ENCODE measurements around a stretch of chr7.

- RRBS, result no CpG with 5 or more reads among the region's 18 CpGs
Observed at GRCh38 chr7:3754464-3755409, 453.7 kb downstream of the SDK1 start.

GRCh38 chr7:3862161-3862459 lies 561.1 kb downstream of the SDK1 start:
- RRBS, result no CpG with 5 or more reads among the region's 4 CpGs

DNA sequence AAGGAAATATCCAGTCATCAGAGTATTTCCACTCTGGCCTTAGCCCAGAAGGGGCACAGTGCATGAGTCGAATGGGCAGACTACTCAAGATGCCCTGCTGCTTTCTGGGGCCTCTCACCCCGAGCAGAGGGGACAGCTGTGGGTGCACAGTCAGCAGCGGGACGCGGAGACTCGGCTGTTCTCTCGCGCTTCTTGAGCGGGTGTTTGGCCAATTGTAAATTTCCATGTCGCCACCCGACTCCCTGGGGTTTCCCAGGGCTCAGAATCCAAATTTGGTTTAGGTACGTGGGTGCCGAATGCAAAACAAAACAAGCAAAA lies 671.5 kb downstream of the SDK1 start:
- RRBS, result no CpG with 5 or more reads among the region's 13 CpGs

GRCh38 chr7:4101710-4102248 lies 580.3 kb upstream of the FOXK1 start:
- RRBS, result 100% methylated on average over 1 of the region's 11 CpGs

DNA sequence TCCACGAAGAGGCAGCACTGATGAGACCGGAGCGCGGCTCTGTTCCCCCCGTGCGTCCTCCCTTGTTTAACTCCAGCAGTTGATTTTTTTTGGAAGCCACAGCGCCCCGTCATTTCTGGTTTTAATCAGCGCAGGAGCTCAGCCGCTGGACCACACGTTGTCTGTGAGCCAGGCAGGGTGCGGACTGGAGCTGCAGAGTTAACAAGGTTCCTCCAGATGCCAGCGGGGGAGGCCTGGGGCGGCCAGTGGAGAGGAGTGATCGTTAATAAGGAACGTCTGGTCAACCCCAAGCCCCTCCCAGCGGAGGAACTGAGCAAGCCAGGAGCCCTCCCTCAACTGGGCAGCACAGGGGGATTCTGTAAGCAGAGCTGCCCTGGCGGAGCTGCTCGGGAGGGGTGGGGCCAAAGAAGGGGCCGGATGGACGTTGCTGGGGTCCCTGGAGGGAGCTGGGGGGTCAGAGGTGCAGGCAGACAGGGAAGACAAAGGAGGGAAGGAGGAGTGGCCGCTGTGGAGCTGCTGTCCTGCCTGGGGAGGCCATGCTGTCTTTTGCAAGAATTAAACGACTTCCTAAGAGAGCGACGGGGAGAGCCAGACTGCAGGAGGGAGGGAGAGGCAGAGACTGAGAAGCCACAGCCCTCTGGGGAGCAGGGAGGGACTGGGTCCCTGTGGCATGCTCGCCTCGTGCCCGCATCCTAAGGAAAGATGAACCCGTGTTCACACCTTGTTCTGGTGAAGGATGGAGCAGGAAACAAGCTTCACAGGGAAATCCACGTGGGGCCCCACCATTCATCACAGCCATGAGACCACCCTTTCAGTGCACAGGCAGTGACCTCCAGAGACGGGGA lies 537.1 kb upstream of the FOXK1 start:
- RRBS, result 93% methylated on average over 2 of the region's 31 CpGs

DNA sequence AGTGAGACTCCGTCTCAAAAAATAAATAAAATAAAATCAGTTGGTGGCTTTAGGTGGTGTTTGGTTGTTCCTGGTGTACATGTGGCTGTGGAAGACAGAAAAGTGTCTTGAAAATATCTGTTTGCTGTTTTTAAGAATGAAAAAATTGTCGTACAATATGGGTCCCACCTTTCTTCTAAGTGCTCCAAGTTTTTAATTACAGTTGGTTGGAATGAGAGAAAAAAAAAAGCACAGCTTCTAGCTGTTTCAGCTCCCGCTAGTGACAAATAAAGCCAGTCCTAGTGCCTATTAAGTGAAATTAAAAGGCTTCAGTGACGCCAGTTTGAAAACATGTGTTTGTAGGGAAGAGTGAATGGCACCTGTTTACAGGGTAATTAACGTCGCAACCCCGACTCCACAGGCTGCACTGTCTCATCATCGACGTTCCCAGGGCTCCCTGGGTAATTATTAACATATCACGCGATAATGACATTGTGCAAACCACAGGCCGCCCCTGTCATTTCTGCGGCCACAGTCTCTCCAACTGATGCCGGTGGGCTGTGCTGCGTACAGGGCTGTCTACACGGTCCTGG lies 492.2 kb upstream of the FOXK1 start:
- RRBS, result no CpG with 5 or more reads among the region's 16 CpGs

- RRBS, result no CpG with 5 or more reads among the region's 25 CpGs
Observed at GRCh38 chr7:4533421-4534010, 148.6 kb upstream of the FOXK1 start.

- RRBS, result 4% methylated on average over 8 of the region's 17 CpGs
Observed at GRCh38 chr7:4683099-4683665, 1.1 kb downstream of the FOXK1 start.

DNA sequence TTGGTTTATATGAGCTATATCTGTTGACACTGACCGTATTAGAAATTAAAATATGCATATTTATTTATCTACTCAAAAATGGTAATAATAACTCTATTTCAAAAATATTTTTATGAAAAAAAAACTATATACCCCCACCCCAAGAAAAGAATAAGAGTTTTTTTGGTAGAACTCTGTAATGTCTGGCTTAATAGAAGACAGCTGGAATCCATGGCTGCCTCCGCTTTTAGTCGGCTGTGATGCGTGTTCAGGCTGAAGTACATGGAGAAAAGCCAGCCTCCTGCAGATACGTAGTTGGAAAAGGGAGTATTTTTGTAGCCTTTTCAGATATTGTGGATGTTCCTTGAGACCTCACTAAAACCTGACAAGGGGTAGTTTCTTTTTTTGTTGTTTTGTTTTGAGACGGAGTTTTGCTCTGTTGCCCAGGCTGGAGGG lies 9.9 kb downstream of the FOXK1 start:
- RRBS, result no CpG with 5 or more reads among the region's 6 CpGs

GRCh38 chr7:4708006-4708531 lies 26.0 kb downstream of the FOXK1 start:
- RRBS, result no CpG with 5 or more reads among the region's 12 CpGs

- RRBS, result no CpG with 5 or more reads among the region's 6 CpGs
Observed at GRCh38 chr7:4748087-4748327, 27.4 kb upstream of the AP5Z1 start.

GRCh38 chr7:4998362-4999228 lies 39.6 kb upstream of the MMD2 start:
- RRBS, result no CpG with 5 or more reads among the region's 13 CpGs

DNA sequence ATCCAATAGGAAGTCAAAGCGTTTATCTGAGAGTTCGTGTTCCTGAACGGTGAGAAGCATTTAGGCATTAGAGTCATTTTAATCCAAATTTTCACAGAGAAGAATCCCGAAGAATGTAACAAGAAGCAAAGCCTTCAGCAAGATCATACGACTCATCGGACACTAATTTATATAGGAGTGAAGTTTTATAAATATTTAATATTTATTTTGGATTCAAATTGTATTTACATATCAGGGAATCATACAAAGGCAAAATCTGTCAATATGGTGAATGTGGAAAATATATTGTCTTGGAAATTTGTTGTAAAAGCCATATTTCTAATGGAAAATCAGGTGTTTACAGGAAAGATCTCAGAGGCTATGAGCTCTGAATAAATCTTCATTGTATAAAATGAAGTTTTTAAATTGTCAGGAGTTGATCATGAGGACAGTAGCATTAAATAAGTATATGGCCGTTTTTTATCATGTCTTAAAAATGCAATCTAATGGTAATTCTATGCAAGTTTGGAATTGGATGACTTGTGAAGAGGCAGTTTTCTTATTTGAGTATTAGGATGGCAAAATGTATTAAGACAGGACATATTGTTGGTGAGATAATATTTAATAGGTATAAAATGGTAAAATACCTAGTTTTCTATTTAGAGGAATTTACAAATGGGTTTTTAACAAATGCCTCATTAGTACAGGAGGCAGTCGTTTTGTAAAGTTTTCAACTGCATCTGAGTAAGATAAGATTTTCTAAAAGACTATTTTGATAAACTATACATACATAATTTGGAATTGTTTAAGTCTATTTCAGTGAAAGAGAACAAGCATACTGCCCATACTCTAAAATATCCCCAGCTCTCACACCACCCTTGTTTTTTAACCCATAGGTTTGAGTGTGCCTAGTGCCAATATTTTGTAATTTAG lies 20.2 kb downstream of the RBAK start:
- RRBS, result no CpG with 5 or more reads among the region's 8 CpGs

DNA sequence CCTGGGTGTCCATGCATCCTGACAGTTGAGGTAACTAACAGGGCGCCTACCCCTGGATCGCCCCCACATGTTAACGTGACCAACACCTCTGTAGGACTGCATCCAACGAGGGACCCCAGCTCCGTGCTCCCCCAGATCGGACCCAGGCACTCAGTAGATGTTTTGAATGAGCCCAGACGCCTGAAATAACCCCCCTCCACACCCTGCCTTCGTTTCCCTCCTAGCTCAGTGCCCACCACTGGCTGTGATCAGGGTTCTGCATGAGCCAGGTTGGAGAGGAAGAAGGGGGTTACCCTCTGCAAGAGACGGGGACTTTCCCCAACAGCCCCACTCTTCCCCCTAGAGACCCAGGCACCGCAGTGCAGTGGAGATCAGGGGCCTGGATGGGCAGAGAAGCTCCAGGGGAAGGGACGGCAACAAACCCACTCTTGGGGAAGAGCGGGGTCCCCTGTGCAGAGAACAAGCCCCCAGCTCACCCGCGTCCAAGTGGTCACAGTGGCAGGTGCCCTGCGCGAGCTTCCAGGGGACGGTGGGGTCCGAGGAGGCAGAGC lies 46.2 kb upstream of the WIPI2 start:
- RRBS, result no CpG with 5 or more reads among the region's 18 CpGs

DNA sequence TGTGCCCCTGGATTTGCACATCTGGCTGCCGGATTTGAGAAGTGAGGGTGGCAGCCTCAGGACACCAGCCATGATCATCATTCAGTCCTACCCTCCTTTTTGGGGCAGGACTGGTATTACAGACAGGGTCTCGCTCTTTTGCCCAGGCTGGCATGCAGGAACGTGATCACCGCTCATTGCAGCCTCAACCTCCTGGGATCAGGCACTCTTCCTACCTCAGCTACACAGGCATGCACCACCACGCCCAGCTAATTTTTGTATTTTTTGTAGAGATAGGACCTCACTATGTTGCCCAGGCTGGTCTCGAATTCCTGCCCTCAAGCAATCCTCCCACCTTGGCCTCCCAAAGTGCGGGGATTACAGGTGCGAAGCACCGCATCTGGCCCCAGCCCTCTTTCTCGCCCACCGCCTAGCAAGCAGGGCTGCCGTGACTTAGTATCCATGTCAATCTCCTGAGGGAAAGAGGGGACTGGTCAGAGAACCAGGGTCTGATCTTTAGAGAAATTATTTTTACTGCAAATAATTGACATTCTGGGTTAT lies 22.5 kb downstream of the WIPI2 start:
- RRBS, result no CpG with 5 or more reads among the region's 12 CpGs

- RRBS, result 59% methylated on average over 3 of the region's 27 CpGs
Observed at GRCh38 chr7:5273568-5274388, 9.0 kb upstream of the SLC29A4 start.

GRCh38 chr7:5307213-5307943 lies 24.6 kb downstream of the SLC29A4 start:
- RRBS, result 92% methylated on average over 1 of the region's 21 CpGs

DNA sequence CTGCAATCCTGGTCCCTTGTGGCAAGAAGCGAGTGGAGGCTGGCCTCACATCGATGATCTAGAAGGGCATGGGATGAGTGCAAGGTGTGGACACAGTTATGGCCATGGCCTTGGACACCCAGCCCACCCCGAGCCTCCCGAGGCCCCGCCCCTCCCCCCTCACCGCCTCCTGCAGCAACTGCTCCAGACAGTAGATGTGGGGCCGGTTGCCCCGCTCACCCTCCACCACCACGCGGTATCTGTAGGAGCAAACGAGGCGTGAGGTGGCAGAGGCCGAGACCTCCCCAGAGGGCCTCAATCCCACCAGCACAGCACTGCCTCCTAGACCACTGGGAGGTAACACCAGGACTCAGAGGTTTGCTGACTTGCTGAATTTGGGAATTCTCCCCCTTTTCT lies 37.6 kb downstream of the SLC29A4 start:
- RRBS, result no CpG with 5 or more reads among the region's 13 CpGs

- RRBS, result 100% methylated on average over 3 of the region's 49 CpGs
Observed at GRCh38 chr7:5356162-5356982, 67.3 kb downstream of the TNRC18 start.

GRCh38 chr7:5362662-5363085 lies 61.0 kb downstream of the TNRC18 start:
- RRBS, result no CpG with 5 or more reads among the region's 19 CpGs

Measured in HCT116 (cell line).